Colonic mucosa (tissue), 1 donor: Measurements from ENCODE around the gene ANKRD61.

- PRO-cap: no peak
These were observed 16.9 kb downstream of the FOXK1 start for GRCh38 chr7:4698862-4699455.

GRCh38 chr7:4713247-4713873, 31.3 kb downstream of the FOXK1 start:
- PRO-cap: unidirectional peak, minus-strand start at chr7:4713428

- PRO-cap: no peak
These were observed 22.9 kb downstream of the RBAK start for GRCh38 chr7:5068057-5069514.

- PRO-cap: no peak
These were observed 22.9 kb downstream of the WIPI2 start for GRCh38 chr7:5212973-5213273.

- PRO-cap: bidirectional peak, plus-strand start at chr7:5218992, minus-strand start at chr7:5218751
These were observed 28.8 kb downstream of the WIPI2 start for GRCh38 chr7:5218623-5219390.

DNA sequence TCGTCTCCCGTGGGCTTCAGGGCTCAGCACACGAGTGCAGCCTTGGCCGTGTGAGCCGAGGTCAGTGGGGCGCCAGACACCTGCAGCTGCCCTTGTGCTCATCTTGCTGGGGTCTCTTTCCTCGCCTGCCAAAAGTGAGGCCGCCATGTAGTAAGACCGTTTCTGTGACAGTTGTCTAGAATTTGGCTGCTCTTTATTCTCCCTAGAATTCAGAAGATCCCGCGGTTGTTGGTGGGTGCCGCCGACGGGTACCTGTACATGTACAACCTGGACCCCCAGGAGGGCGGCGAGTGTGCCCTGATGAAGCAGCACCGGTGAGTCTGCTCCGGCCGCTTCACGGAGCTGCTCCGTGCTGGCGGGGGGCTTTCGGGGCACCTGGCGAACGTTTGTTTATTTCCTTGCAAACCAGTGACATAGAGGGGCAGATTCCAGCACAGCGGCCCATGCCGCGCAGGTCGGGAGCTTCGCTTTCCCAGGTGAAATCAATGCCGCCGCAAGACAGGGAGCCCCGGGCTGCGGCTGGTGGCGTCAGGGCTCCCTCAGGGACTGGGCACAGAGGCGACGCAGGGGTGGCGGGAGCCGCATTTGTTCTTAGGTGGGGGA, 38.0 kb downstream of the WIPI2 start:
- PRO-cap: no peak

DNA sequence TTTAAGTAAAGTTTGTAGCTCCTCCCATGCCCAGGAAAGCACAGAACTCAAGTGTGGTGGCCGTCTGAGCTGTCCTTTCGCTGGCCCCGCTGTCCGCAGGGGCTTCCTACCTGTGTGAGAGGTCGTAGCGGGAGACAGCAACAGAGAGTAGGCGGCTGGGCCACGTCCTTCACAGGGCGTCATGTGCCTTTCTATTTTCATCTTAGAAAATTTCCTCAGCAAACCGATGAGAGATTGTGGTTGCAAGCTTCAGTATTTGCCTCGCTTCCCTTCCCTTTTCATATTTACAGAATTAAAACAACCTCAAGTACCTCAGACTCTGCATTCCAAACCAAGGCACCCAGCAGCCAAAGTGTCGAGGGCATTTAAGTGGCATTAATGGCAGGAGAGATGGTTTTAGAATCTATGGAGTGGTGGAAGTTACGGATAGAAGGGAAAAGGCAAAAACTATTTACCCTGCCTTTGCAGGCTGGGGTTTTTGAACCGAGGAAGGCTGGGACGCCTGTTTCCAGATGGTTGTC, 41.8 kb downstream of the WIPI2 start:
- PRO-cap: no peak

DNA sequence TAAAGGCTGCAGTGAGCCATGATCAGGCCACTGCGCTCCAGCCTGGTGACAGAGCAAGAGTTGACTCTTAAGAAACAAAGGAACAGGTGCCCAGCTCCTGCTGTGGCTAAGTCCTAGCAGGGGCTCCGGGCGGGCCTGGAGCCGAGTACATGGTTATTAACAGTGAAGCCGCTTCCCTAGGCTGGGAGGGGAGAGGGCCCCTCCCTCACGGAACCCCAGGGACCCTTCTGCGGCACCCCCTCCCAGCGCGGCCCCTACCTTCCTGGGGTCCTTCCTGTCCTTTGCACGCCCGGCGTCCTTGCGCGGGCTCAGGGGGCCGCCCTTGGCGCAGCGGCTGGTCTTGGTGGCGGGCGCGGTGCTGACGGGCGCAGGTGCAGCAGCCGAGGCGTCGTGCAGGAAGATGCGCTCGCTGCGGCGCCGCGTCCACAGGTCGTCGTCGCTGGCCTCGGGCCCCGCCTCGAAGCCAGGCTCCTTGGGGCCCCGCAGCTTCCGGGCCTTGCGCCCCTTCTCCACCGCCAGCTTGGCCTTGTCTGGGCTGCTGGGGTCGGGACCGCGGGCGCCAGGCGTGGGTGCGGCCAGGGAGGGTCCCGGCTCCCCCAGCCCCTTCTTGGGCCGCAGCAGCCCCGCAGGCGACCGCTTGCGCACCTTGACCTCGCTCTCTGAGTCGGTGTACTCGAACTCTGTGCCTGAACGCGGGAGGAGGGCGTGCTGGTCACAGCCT, 49.8 kb downstream of the SLC29A4 start:
- PRO-cap: no peak

DNA sequence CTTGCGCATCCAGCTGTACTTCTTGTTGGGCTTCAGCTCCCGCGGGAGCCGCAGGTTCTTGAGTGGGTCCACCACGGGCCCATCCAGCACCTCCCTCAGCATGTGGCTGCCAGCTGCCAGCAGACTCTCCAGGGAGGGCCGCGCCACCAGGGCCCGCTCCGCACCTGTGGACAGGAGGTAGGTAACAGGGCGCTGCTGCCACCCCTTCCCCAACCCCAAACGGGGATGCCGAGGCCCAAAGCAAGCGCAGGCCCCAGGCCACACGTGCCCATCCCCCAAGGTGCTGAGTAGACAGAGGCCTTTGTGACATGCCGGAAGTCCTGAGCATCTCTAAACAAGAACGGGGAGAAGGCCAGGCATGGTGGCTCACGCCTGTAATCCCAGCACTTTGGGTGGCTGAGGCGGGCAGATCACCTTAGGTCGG, 61.0 kb downstream of the TNRC18 start:
- PRO-cap: no peak

DNA sequence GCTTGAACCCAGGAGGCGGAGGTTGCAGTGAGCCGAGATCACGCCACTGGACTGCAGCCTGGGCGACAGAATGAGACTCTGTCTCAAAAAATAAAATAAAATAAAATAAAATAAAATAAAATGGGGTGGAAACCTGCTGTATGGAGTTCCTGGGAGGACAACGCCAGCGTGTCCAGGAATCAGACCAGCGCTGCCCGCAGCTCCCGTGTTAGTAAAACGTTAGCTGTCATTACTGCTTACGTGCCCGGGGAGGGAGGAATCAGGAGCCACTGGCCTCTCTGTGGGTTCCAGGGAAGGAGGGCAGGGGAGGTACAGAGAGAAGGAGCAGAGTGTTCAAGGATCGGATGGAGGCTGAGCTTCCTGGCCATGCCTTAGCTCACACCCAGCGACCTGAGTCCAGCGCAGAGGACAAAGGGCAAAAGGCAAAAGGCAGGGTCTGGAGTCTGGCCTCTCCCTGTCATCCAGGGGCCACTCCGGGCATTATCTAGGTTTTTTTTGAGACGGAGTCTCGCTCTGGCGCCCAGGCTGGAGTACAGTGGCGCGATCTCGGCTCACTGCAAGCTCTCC, 22.2 kb upstream of the ACTB start:
- PRO-cap: bidirectional peak, plus-strand start at position 332 of the sequence, minus-strand start at position 353 of the sequence

DNA sequence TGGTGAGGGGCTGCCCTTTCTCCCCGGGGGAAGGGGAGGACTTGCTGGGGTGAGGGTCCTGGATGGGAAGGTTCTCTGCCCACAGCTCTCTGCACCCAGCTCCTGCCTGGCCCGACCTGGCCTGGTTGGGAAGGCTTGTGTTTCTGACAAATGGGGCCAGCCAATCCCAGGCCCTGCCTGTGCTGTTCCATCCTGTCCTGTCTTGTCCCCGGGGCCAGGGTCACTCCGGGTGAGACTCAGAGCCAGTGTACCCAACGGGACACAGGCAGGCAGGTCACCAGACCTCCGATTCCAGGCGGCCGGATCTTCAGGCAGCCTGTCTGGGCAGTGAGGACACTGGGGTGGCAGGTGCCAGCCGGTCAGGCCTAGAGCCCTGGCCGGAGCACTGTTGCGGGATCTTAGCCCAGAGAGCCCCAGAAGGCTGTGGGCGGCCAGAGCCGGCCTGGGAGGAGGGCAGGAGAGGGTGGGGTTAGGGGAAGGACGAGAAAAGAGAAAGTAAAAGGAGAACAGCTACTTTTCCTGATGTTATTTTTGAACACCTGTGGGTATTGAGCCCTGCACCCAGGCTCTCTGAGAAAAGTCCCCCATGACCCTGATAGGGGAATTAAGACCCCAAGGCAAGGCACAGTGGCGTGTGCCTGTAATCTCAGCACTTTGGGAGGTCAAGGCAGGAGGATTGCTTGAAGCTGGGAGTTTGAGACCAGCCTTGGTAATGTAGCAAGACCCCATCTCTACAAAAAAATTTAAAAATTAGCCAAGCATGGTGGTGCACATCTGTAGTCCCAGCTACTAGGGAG, 27.6 kb upstream of the ACTB start:
- PRO-cap: bidirectional peak, plus-strand start at position 534 of the sequence, minus-strand start at position 415 of the sequence

- PRO-cap: no peak
These were observed 37.4 kb downstream of the FSCN1 start for GRCh38 chr7:5629970-5630448.

GRCh38 chr7:5661489-5662487, 69.2 kb downstream of the FSCN1 start:
- PRO-cap: no peak

DNA sequence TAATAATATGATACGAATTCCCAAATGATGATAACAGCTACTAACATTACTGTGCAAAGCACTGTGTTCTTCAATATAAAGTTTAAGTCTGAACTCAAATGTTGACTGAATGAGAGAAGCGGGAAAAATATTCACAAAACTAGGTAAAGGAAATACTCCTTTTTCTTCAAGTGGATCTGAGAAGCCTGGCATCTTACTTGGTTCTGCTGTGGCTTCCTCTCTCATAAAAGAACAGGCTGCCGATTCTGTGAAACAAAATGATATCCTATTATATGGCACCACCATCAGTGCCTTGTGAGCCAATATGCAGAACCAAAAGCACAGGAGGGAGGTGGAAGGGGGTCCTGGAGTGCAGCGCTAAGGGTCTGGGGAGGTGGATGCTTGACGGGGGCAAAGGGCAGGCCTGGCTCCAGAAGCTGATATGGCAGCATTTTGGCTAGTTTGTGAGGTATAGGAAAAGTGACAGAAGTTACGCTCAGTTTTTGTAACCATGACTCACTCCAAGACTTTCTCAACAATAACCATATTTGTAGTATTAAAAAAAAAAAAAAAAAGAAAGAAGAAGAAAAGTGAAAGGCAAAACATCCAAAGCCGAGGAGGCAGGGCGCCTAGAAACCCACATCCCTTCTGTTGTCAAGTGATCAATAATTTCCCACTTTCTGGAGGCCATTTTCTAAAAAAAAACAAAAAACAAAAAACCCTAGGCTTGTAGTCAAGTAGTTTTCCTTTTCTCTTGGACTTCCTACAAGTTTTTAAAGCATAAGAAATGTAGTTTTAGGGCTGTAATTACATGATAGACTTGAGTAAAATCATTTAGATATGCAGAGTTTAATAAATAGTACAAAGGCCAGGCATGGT, 92.4 kb downstream of the RNF216 start:
- PRO-cap: bidirectional peak, plus-strand start at position 588 of the sequence, minus-strand start at position 423 of the sequence

- PRO-cap: no peak
These were observed 80.2 kb downstream of the RNF216 start for GRCh38 chr7:5701292-5701687.

DNA sequence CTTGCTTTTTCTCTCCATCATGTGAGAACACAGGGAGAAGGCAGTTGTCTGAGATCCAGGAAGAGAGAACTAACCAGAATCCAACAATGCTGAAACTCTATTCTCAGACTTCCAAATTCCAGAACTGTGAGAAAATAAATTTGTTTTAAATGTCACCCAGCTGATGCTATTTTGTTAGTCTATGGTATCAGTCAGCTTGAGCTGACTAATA, 15.0 kb downstream of the RNF216 start:
- PRO-cap: no peak

DNA sequence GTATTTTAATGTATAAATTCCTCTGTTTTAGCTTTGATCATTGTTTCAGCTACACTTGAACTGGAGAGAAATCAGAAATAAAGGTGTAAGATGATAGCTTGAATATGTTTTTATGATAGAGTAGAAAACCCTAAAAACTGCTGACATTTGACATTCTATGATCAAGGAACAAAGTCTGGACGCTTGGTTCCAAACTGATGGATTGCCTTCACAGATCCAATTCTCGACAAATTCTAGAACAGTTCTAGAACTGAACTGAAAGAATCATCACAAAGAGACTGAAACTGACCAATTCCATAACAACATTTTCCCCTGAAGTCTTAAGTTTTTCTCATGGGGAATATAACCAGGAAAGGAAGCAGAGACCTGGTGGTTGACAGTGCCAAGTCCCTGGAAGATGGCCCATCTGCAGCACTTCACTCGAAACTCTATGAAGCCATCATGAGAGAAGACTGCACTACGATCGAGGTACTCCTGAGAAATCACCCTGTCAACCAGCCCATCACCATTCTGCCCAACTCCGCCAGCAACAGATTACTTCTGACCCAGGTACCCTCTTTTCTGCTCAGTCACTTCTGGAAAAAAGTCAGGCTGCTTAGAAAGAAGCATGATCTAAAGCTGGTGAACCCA, at the start of gene ANKRD61:
Gene ANKRD61, plus strand, starts transcription at position 334 of the 630 bp plus-strand sequence.
- PRO-cap: no peak

DNA sequence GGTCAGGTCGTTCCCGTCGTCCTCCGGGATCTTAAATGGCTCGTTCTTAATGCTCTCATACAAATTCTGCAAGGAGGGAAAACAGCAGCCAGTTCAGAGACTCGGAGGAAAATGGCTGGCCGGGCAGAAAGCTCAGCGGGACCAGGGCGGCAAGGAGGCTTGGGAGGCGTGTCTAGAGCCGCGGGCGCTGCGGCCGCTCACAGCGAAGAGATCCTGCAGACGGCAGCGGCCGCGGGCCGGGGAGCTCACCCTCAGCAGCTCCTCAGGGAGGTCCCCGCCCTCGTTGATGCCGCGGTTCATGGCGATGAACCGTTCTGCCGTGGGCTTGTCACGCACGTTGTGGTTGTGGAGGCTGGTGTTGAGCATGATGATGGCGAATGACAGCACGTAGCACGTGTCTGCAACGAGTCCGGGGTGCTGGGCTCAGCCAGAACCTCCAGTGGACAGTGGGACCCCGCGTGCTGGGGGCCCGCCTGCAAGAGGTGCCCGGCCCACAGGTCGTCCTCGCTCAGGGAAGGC, 65.9 kb downstream of the USP42 start:
- PRO-cap: no peak

- PRO-cap: no peak
These were observed 51.1 kb downstream of the CYTH3 start for GRCh38 chr7:6221310-6221725.

- PRO-cap: no peak
These were observed 11.8 kb downstream of the CYTH3 start for GRCh38 chr7:6260455-6261226.